ENCODE measurements around the gene OTUB2.

DNA sequence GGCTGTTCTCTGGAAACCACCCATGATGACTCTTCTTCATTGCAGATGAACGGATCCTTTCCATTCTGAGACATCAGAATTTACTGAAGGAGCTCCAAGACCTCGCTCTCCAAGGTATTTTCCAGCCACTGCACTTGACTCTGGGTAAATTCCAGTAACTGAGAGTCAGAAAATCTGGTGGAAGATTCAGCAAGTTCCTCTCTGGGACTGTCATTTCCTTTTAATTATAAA, 4.5 kb downstream of the CHGA start:
- CAGE, long polyA plus RNA: no peak
- RRBS: no CpG with 5 or more reads among the region's 2 CpGs

DNA sequence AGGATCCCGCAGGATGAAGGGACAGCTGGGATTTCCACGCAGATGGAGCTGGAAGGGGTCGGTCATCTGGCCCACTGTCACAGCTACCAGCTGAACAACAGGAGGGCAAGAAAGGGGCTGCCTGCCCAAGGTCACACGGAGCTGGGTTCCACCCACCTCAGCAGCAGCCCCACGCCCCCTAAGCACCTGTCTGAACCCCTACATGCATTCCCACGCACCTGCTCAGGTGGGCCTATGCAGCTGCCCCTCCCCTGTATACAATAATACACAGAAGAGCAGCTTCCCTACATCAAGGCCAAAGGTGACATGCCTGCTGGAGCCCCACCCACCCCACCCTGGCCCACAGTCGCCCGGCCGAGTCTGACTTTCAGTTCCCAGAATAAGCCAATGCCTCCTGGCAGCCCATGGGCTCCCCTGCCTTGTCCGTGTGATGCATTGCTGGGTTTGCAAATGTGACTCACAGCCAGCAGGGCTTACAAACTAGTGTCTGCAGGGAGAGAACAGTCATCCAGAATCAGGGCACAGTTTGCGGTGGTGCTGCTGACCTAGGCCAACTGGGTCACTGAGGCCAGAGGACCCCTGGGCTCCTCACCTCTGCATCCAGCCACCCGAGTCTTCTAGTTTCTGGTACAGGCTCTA, 84.2 kb downstream of the CHGA start:
- CAGE, long polyA plus RNA: no peak
- RRBS: no CpG with 5 or more reads among the region's 12 CpGs

GRCh38 chr14:93045895-93046980, 69.5 kb downstream of the ITPK1 start:
- CAGE, long polyA plus RNA: no peak
- RRBS: no CpG with 5 or more reads among the region's 24 CpGs

DNA sequence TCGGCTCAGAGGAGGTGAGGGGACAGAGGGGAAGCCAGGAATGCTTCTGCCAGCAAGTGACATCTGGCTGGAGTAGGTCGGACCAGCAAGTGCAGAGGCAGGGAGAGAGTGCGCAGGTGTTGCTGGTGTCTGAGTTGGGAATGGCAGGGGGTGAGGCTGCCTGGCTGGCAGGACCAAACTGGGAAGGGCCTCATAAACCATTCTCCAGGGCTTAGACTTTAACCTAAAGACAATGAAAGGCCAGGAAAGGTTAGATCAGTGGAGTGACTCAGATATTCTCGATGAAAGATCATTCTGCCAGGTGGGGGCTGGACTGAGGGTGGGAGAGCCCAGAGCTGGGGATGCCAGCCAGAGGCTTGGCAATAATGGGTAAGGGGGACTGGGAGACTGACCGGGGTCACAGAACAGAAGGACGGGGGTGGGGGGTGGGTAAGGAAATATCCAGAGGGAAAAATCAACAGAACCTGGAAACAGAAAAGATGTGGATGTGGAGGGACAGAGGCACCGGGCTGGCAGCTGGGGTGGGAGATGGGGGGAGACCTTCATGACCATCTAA, 66.3 kb downstream of the ITPK1 start:
- CAGE, long polyA plus RNA: no peak
- RRBS: no CpG with 5 or more reads among the region's 7 CpGs

- CAGE, long polyA plus RNA: no peak
- RRBS: 100% methylated on average over 2 of the region's 15 CpGs
Measured at GRCh38 chr14:93050688-93051393, 64.9 kb downstream of the ITPK1 start.

- CAGE, long polyA plus RNA: no peak
- RRBS: no CpG with 5 or more reads among the region's 9 CpGs
Measured at GRCh38 chr14:93073229-93073777, 42.4 kb downstream of the ITPK1 start.

DNA sequence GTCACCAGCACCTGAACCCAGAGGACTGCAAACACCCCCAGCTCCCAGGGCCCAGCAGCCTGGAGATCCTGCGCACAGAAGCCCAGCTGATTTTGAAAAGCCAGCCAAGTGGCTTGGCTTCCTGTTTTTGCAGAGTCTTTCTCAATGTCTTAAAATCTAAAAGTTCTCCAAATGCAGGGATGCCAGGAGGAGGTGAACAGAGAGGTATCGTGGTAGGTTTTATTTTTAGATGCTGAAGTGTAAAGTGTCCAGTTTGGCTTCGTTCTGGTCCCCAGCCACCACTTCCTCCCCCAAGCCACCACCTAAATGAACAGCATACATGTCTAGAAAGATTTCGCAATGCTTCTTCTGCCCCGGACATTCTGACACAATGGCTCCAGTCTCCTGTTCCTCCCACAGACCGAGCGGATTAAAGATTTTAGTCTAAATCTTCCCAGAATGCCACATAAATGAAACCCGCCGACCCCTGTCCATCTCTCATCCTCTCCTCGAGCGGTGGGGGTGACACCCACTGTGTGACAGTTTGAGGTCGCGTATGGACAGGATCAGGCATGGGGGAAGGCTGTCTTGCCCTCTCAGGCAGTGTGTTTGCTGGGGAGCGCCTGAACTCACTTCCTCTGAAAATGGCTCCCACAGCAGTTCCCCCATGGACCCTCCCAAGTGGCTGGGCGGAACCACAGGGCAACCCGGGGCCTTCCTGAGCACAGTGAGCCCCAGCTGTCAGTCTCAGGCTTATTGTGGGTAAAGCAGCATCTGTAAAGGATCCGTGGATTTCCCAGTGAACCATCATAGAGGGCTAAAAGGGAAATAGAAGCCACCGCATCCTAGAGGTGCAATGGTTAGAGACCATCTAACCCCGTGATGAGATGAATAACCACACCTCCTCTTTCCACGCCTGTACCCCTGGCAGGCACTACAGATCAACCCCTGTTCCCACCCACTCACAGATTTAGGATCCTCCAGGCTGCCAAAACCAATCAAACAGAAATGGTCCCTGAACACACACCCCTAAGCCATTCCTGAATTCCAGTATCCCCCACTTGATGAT, 41.4 kb downstream of the ITPK1 start:
- CAGE, long polyA plus RNA: no peak
- RRBS: no CpG with 5 or more reads among the region's 20 CpGs

GRCh38 chr14:93082056-93082738, 33.5 kb downstream of the ITPK1 start:
- CAGE, long polyA plus RNA: no peak
- RRBS: no CpG with 5 or more reads among the region's 13 CpGs

DNA sequence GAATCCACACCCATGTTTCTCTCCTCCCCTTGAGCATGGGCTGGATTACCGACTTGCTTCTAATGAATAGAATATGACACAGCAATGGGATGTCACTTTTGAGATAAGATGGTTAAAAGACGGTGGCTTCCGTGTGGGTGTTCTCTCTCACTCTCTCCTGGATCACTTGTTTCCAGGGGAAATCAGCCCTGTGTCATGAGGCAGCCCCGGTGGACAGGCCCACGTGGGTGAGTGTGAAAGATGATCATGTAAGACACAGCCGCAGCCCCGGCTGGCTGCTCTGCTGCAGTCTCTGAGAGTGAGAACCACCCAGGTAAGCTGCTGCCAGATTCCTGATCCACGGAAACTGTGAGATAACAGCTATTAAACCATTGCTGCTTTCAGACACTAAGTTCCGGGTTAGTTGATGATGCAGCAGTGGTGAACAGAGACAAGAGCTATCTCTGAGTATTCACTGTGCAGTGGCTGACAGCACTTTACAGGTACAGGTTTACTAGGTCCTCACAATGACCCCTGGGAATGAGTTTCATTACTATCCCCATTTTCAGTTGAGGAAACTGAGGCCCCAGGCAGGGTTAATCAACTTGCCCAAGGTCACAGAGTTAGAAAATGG, 10.6 kb downstream of the MOAP1 start:
- CAGE, long polyA plus RNA: no peak
- RRBS: 39% methylated on average over 4 of the region's 9 CpGs

- CAGE, long polyA plus RNA: no peak
- RRBS: no CpG with 5 or more reads among the region's 5 CpGs
Measured at GRCh38 chr14:93207885-93208498, 936 bp downstream of the UBR7 start.

- CAGE, long polyA plus RNA: no peak
- RRBS: no CpG with 5 or more reads among the region's 10 CpGs
Measured at GRCh38 chr14:93240420-93241115, 33.5 kb downstream of the UBR7 start.

GRCh38 chr14:93287846-93288130, 45.0 kb downstream of the BTBD7 start:
- CAGE, long polyA plus RNA: no peak
- RRBS: no CpG with 5 or more reads among the region's 1 CpG

- CAGE, long polyA plus RNA: no peak
- RRBS: no CpG with 5 or more reads among the region's 3 CpGs
Measured at GRCh38 chr14:93702643-93703044, 85.6 kb downstream of the PRIMA1 start.

- CAGE, long polyA plus RNA: no peak
- RRBS: 72% methylated on average over 1 of the region's 8 CpGs
Measured at GRCh38 chr14:93717554-93717949, 70.7 kb downstream of the PRIMA1 start.

- CAGE, long polyA plus RNA: no peak
- RRBS: no CpG with 5 or more reads among the region's 10 CpGs
Measured at GRCh38 chr14:93718953-93719746, 69.1 kb downstream of the PRIMA1 start.

GRCh38 chr14:93824533-93824777, 36.2 kb upstream of the PRIMA1 start:
- CAGE, long polyA plus RNA: no peak
- RRBS: 83% methylated on average over 7 of the region's 11 CpGs

GRCh38 chr14:93925994-93926571, 1.1 kb upstream of the FAM181A start:
- CAGE, long polyA plus RNA: no peak
- RRBS: no CpG with 5 or more reads among the region's 18 CpGs

DNA sequence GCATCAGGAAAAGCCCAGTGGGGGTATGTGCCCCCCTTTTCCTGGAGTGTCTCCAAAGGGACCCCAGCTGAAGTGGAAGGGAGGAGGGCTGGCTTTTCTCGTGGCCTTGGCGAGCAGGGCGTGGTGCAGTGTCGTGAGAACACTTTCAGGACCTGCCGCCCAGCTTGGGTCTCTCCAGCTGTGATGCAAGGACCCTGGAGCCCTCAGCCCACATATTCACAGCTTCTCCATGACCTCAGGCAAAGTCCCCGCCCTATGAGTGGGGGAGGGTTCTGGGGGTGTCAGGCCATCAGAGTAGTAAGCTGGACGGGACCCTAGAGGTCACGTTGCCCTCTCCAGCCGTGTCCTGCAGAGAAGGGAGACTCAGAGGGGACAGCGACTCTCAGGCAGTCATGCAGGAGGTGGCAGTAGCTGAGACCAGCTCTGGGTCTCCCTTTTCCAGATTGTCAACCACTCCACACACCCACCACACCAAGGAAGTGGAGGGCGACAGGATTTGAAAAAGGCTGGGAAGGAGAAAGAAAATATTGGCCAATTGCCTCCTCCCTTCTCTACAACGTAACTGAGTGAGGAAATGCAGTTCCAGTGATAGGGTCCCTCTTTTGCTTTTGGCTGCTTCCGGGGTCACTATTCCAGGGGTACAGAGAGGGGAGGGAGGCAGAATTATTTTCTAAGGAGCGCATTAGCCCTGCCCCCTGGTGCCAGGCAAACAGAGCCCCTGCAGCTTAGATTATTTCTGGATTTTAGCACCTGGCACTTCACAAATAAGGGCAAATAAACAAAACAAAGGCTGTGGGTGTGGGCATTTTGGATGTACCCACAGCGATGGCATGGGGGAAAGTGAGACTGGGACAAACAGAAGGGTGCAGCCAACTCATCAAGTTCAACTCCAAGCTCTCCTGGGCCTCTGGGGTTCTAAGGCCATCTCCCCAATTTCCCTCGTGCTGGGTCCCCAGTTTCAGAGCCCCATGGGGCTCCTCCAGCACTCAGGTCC, 20.6 kb downstream of the ASB2 start:
- CAGE, long polyA plus RNA: no peak
- RRBS: no CpG with 5 or more reads among the region's 16 CpGs

DNA sequence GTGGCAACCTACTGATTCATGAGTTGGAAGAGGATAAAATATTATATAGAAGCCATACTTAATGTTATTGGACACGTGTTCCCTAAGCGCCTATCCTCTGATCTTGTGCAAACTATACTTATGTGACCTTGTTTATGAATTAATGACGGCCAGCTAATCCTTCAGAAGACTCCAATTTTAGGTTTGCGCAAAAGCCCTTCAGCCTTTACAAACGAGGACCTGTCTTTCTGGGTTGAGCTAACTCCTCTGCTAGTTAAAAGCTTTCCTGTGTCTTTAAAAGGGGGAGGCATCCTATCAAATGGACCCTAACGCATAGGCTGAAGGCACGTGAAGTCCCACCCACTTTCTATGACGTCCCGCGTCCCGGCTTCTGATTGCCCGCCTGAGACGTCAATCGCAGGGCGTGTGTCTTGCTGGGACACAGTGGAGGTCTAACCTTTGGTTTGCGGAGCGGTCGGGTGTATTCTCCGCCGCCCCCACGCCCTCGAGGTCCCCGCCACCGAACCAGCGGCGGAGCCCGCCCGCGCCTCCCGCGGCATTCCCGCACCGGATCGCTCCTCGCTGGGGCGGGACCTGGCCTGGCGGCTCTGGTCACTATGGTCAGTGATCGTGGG, at the start of gene OTUB2:
Gene OTUB2 (plus strand): TSS at position 399 of the 614 bp plus-strand sequence.
- CAGE, long polyA plus RNA: no peak
- RRBS: no CpG with 5 or more reads among the region's 38 CpGs

GRCh38 chr14:94041438-94041795, 15.3 kb downstream of the OTUB2 start:
- CAGE, long polyA plus RNA: no peak
- RRBS: no CpG with 5 or more reads among the region's 7 CpGs